SJSA1 (cell line): ENCODE measurements around a stretch of chr6.

- RAMPAGE, long total RNA, result no peak
Observed at GRCh38 chr6:142373949-142374325, 72.1 kb downstream of the ADGRG6 start.

- RAMPAGE, long total RNA, result no peak
Observed at GRCh38 chr6:142827166-142827539, 117.8 kb downstream of the HIVEP2 start.

GRCh38 chr6:142871858-142872441 is 73.0 kb downstream of the HIVEP2 start:
- RAMPAGE, long total RNA, result no peak

DNA sequence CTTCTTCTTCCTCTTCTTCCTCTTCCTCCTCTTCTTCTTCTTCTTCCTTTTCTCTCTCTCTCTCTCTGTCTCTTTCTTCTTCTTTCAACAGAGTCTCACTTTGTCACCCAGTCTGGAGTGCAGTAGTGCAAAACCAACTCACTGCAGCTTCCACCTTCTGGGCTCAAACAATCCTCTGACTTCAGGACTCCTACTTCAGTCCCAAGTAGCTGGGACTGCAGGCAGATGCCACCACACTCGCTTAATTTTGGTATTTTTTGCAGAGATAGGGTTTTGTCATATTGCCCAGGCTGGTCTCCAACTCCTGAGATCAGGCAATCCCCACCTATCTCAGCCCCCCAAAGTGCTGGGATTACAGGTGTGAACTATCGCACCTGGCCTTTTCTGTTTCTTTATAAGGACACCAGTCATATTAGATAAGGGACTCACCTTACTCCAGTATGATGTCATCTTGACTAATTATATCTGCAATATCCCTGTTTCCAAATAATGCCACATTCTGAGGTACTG is 6.6 kb upstream of the AIG1 start:
- RAMPAGE, long total RNA, result no peak

DNA sequence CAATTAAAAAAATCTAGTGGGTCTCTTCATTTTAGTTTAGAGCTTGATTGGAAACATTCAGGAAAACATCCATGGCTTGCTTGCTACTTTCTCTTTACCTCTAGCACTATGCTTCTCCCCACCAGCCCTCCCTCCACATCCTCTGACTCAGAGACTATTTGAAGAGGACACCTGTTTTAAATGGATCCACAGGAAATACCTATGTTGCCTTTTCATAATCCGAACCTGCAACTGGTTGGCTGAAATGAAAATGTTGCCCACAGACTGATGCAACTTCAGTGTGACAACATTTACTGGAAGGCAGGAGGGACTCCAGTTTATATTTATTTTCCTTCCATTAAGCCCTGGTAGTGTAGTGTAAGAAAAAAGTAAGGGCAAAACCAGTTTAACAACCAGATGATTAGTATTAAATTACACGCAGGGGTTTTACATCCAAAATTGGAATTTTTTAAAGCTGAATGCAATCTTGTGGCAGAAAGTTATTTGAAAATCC is 1.0 kb upstream of the AIG1 start:
- RAMPAGE, long total RNA, result no peak

- RAMPAGE, long total RNA, result no peak
Observed at GRCh38 chr6:143061296-143061799, 659 bp downstream of the AIG1 start.

GRCh38 chr6:143538139-143538493 is 26.6 kb upstream of the FUCA2 start:
- RAMPAGE, long total RNA, result no peak

DNA sequence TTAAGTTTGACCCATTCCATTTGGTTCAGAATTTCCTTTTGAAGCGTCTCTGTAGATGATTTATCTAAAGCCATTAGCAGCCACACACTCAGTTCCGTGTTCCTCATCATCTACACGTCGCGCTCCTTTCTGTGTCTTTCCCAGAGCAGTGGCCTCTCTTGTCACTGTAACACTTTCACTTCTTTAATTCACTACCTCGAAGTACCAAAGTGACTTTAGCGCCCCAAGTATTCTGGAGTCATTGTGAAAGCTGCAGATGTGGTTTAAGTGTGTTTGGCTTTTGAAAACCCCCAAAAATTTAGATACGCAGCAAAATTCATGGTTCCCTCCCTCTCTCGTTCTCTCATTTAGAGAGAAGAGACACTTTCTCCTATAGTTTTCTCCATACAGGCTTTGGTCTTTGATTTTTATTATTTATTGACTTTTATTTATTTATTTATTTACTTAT is 55.5 kb upstream of the FUCA2 start:
- RAMPAGE, long total RNA, result no peak

- RAMPAGE, long total RNA, result no peak
Observed at GRCh38 chr6:143744395-143744704, 66.6 kb downstream of the PHACTR2 start.

- RAMPAGE, long total RNA, result no peak
Observed at GRCh38 chr6:143863993-143864359, 298 bp upstream of the ZC2HC1B start.

DNA sequence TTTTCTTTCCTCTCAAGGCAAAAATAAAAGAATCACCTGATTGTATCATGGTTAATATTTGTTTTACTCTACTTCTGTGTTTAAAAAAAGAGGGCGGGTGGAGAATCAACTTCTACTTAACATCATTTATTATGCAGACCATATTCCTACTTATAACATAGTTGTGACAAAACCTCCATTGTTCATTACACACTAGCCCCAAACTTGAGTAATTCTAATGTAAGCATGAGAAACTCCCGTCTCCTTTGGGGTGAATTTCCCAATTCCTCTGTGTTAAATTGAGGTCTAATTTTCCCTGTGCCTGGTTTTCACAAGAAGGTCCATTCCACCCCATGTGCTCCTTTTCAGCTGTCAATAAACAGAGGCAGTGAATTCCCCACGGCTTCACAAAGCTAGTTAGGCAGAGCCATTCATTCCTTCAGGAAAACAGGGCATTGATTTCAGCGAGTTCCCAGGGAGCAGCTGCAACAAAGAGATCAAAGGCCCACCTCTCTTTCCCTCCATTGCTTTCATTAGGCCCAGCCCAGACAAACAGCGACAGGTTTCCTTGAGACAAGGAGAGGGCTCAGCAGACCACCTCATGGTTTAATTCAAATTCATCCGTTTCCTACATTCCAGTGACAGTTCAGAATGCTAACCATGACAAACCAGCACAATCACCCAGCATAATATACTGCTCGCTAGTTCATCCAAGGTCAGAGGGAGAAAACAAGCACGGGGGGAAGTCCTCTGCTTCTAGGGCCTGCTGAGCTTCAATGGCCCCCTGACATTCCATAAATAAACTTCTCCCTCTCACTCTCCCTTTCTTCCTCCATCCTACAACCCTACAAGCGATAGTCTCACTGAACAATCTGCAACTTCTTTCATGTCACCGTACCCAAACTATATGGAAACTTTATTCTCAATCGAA is 35.0 kb downstream of the PLAGL1 start:
- RAMPAGE, long total RNA, result no peak

DNA sequence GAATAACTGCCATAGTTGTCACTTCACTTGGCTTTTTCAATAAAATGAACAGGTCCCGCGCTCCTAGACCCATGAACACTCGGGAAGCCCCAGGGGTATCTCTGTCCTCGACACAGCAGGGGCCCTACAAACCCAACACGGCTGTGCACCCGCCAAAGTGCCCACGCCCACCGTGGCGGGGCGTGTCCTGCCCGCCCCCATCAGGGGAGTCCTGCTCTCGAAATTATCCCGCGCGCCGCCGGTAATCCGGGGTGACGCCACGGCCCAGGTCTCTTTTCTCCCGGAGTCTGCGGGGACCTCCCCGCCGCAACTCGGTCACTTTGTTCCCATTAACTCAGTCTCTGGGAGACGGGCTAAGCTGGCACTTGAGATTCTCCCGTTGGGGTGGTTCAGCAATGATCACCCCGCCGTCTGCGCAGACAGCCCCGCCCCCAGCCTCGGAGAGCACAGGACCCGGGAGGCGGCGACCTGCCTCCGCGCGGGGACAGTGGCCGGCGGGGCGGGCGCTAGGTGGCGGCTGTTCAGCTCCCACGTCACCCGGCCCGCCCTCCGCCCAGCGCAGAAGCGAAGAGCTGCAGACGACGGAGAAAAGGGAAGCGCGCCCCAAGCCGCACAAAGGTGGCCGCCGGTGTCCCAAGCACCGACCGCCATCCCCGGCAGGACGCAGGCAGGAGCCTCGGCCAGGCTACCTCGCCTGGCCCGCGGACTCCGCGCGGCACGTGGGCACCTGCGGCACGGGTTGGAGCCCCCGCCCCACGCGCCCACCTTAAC is 31.6 kb downstream of the SF3B5 start:
- RAMPAGE, long total RNA, result no peak

DNA sequence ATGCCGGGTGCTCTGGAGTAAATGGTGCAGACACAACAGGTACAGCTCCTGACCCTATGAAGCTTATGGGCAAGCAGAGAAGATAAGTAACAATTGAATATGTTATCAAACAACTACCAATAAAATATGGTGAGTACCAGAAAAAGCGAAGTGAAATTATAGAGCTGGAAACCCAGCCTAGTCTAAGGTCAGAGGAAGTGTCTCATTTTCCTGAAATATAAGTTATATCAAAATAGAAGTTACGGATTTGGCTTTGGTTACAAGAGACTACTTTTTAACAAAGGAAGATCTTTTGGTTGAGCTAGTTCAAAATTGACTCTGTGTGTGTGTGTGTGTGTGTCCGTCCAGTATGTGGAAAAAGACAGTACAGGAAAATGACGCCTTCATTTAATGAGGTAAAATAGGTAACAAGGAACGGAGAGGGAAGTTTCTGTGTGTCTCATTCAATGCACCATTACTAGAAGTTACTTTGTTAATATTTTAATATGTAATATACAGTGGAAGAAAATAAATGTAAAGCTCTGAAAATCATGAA is 8.9 kb downstream of the STX11 start:
- RAMPAGE, long total RNA, result no peak

GRCh38 chr6:144284071-144284524 is 1.0 kb upstream of the UTRN start:
- RAMPAGE, long total RNA, result no peak

GRCh38 chr6:144304103-144304723 is 19.1 kb downstream of the UTRN start:
- RAMPAGE, long total RNA, result no peak

DNA sequence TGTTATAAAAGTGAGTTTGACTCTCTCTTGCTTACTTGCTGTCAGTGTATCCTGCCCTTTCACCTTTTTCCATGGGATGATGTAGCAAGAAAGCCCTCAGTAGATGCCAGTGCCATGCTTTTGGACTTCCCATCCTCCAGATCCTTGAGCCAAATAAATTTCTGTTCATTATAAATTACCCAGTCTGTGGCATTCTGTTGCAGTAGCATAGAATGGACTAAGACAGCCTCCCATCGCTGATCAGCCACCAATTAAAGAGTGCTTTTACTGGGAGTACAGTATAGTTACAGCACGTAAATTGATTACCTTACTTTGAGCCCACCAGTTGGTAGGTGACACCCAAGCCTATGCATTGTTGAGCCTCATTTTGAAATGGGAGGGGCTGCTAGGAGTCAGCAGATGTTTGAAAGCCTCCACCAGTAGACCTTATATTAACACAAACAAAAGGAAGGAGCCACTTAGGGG is 40.2 kb downstream of the UTRN start:
- RAMPAGE, long total RNA, result no peak

GRCh38 chr6:144349551-144349907 is 64.4 kb downstream of the UTRN start:
- RAMPAGE, long total RNA, result no peak

- RAMPAGE, long total RNA, result no peak
Observed at GRCh38 chr6:144474373-144475011, 189.4 kb downstream of the UTRN start.

DNA sequence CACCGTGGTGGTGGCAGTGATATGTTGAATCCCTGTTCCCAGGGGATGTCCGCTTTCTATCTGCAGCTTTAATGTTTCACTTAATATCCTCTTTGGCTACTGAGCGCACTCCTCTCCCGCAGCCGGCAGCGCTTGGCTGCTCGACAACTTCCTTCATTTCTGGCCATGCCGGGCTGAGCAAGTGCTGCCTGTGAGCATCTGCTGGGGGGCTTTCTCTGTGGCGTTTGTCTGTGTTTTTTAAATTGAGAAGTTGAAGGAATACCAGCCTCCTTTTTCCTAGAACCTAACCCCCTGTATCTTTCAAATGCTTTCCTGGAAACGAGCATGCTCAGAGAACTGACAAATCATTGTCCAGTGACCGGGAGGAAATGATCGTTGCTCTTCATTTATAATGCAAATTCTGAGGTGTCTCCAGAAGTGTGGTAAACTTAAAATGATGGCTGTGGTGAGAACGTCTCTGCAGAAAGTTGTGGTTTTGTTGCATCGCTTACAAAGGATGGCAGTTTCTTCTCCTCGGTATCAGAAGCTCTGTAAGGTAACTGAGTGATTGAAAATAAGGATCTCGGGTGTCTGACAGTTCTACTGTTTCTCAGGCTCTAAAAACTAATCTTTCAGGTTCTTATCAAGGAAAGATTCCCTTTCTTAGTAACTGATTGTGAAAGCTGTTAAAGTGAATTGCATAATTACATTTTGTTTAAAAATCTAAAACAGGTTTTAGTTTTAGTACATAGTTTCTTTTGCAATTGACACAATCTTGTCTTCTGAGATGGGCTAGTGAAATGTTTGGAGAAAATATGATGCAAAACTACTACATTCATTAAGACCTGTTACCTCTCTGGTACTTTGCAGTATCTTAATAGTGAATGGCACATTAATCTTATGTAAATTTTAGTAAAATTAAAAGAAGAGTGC is 298.2 kb downstream of the UTRN start:
- RAMPAGE, long total RNA, result no peak

DNA sequence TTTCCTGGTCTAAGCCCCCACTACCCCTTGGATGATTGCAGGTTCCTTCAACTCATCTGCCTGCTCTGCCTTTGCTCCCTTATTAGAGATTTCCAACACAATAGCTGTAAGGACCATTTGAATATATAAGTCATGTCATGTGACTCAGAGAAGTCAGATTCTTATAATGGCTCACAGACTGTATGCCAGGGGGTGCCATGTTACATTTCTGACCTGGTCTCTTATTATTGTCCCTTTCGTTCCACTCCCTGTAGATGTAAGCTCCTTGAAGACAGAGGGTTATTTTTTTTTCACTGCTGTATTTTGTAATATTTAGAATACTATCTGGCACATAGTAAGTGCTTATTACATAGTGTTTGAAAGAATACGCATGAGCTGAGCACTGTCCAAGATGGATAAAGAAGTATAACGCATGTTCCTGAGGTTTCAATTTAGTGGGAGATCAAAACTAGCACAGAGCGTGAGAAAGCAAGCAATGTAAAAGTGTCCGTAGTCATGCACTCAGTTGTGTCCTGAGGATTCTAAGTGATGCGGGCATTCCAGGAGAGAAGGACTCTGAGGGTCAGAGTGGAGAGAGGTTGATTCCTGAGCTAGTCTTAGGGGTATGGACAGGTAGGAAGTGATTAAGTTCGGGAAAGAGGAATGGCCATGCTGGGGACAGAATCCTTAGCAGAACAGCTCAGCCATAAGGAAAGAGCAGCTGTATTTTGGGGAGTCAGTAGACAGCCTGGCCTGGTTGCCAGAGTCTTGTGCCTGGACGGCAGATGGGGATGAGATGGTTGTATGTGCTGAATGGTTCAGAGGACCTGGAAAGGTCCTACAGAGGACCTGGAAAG is 449.8 kb downstream of the UTRN start:
- RAMPAGE, long total RNA, result no peak